ENCODE measurements around a stretch of chr5.

- RRBS, result no CpG with 5 or more reads among the region's 8 CpGs
These were observed 26.7 kb downstream of the PPARGC1B start for GRCh38 chr5:149756809-149757301.

GRCh38 chr5:149782447-149783137 is 52.5 kb downstream of the PPARGC1B start:
- RRBS, result no CpG with 5 or more reads among the region's 6 CpGs

- RRBS, result no CpG with 5 or more reads among the region's 4 CpGs
These were observed 64.4 kb downstream of the PPARGC1B start for GRCh38 chr5:149794465-149794982.

DNA sequence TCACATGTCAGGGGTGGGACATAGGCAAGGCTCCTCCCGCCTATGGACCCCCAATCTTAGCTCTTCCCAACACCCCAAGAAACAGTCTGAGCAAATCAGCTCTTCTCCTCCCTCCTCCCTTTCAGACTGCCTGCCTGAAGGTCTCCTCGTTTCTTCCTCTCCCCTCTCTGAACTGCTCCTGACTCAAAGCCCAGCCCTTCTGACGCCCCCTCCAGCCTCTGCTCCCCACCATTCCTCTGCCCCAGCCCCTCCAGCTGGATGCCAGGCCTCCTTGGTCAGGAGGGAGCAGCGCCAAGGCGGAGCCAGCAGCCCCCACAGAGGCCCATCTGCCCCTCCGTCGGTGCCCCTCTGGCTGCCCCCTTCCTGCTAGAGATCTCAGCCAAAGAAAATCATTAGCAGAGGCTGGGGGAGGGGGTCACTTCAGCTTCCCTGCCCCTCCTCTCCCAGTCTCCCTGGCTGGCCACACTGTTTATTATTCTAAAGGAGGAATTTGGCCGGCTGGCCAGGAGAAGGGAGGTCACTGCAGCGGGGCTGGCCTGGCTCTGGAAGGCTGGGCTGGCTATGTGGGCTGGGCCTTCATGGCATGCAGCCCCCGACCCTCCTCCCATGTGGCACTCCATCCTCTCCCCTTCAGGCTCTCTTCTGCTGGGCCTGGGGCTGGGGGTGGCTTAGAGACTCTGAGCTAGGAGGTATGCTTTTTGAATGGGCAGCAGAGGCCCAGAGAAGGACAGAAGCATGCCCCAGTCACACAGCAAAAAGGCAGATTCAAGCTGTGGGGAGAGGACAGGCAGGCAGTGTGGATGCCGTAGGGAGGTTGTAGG is 17.0 kb downstream of the PDGFRB start:
- RRBS, result no CpG with 5 or more reads among the region's 11 CpGs

DNA sequence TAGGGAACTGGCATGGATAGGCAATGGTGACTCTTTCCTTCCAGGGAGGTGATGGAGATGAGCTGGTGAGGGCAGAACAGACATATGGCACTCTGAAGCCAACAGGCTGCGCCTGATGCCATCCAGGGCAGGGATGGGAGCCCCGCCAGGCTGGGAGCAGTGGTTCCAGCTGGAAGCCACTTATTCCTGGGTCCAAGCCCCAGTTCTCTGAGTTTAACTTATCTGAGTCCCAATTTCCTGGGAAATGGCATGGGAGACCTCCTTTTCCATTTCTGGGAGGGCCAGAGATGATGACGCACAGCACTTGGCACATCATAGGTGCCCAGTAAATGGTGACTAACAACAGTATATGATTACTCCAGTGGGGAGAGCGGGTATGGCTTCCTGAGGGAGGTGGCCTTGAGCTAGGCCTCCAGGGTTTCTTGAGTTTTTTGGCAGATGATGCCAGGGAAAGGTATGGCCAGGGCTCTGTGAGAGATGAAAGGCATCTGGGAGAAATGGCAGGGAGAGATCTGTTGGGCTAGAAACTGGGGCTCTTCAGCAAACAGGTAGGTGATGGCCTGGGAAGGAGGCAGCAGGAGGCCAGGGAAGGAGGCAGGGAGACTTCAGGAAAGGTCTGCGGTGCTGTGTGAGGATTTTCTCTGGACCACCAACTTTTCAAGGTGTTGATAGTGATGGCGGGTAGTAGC is 7.1 kb downstream of the PDGFRB start:
- RRBS, result no CpG with 5 or more reads among the region's 6 CpGs

DNA sequence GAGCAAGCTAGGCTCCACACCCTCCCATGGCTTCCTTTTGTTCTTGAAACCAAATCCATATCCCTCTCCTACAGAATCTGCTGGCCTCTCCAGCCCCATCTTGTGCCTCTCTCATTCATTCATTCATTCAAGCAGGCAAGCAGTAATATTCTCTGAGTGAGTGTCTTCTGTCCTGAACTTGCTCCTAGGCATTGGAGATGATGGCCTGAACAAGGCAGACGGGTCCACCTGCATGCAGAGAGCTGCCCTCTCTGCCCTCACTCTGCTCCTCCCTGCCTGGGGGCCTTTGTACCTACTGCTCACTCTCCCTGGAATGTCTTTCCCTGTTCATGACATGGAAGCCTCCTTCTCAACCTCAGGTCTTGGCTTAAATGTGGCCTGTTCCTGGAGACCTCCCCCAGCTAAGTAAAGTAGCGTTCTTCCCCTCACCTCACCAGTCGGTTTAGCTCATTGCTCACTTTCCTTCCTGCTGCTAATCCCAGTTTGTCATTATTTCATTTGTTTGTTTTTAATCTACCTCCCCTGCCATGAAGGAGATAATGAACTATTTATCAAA is 6.6 kb downstream of the CDX1 start:
- RRBS, result no CpG with 5 or more reads among the region's 3 CpGs

DNA sequence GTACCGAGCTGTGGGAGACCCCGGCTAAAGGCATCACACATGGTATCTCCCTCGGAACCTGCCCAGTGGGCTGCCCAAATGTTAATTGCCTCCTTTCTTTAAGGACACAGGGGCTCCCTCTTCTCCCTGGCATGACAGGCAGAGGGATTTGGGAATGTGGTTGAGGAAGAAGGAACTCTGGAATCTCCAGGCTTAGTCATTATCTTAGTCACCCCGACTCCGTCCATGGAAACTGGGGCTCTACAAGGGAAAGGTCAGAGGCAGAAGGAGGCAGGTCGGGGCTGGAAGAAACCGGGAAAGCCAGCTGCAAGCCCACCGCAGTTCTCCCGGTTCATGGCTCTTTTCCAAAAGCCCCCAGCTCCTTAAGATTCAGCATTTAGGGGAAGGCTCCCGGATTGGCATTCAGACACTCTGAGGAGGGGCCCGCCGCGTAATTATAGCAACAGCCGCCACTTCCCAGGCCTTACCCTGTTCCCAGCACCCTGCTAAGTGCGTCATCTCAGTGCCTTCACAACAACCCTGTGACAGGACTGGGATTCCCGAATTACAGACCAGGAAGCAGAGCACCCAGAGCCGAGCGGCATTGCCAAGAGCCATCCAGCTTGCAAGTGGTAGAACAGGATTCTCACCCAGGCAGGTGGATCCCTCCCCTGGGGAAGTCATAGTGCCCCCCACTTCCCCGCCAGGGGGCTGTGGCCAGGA is 18.9 kb downstream of the SLC6A7 start:
- RRBS, result 36% methylated on average over 2 of the region's 19 CpGs

GRCh38 chr5:150399543-150400465 is 12.9 kb downstream of the CD74 start:
- RRBS, result no CpG with 5 or more reads among the region's 17 CpGs

DNA sequence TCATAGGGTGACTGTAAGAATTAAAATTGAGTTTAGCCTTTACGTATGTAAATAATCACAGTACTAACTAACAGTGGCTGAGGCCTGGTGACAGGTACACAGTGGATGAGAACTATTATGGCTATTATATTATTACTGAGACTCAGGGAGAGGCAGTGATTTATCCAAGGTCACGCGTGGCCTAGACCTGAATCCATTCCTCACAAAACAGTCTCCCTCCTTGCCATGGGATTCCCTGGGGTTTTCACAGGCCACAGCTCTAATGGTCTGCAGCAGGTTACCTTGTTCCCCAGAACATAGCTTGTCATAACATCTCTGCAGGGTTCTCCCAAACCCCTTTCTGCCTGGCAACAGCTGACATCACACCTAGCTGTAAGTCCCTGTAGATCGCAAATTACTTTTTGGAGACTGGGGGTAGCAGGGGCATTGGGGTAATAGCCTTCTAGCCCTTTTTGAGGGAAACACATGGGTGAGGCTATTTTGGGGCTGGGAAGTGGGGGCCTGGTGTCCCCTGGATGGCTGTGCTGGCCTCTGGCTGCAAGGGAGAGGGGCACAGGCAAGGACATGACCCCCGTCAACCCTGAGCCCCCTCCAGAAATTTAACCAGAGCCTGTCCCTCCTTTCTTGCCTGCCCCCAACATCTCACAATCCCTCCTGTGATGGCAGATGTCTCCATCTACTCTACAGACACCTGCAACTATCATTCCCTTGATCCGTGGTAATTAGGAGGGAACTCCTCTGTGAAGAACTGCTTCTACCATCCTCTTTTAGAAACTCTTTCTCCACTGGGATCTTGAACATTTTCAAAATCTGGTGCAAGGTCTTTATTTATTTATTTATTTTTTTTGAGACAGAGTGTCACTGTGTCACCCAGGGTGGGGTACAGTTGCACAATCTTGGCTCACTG is 1.3 kb downstream of the CD74 start:
- RRBS, result no CpG with 5 or more reads among the region's 6 CpGs

DNA sequence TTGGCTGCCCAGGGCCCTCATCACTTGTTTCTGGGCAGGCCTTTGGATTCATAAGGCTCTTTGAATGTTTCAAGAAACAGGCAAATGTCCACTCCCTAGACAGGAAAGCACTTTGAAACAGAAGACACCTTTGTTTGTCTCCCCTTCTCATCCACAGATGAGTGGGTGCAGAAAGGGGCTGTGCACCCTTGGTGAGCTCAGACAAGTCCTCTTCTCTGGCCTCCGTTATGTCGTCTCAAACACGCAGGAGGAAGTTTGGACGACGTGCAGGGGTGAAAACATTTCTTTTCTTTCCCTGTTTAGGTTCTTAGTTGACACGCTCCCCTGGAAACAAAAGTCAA is 220 bp upstream of the CD74 start:
- RRBS, result no CpG with 5 or more reads among the region's 6 CpGs

GRCh38 chr5:150443826-150444986 is 5.3 kb downstream of the RPS14 start:
- RRBS, result no CpG with 5 or more reads among the region's 25 CpGs

DNA sequence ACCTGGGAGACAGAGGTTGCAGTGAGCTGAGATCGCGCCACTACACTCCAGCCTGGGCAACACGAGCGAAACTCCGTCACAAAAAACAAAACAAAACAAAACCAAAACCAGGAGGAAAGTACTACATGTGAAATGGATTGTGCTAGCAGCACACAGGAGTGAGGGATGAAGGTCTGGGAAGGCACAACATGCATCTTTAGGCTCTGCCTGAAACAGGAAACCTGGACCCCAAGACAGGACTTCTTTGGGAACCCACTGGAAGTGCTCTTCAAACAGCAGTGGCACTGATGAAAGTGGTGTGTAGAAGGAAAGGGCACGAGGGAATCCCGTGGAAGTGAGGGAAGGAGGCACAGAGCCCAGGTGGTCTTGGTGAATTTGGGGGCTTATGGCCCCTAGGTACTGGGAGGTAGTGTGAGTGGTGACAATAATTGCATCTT is 27.2 kb upstream of the RPS14 start:
- RRBS, result no CpG with 5 or more reads among the region's 7 CpGs

- RRBS, result no CpG with 5 or more reads among the region's 3 CpGs
These were observed 18.5 kb upstream of the NDST1 start for GRCh38 chr5:150489451-150489809.

DNA sequence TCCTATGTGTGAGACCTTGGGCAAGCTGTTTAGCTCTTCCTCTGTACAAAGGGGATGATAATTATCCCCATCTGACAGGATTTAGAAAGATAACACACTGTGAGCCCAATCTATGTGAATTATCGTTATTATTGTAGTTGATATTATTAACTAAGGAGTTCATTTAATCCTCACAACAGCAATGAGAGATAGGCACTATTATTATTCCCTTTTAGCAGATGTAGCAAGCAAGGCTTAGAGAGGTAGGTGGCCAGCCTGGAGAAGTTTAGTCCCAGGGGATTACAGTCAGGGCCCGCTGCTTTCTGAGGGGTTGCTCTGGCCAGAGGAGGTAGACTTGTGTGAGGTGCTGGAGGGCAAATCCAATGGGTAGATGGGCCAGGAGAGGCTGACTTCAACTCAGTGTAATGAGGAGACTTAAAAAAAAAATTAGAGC is 15.8 kb upstream of the NDST1 start:
- RRBS, result no CpG with 5 or more reads among the region's 2 CpGs

DNA sequence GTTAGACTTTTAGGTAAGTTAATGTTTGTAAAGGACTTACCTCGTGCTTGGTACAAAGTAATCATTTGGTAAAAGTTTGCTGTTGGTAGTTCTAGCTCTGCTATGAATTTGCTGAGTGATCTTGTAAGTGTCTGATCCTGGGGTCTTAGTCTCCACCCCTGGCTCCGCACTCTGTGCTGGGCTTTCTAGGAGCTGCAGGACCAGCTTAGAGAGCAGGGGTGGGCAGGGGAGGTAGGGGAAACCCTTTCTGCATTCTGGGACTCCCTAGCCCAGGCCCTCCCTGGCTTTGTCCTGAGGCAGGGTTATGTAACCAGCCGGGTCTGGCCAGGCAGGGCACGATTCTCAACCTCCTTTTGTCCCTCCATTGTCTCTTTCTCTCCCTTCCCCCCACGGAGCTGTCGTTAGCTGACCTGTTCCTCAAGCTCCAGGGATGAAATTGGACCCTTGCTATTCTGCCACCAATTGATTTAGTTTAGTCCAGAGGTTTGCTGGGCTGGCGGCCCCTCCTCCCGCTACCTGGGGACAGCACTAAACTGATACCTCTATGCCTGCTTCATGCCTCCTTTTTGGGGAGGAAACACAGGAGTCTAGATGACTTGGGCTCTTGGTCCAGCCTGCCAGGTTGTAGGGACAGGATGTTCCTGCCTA is 9.5 kb upstream of the NDST1 start:
- RRBS, result no CpG with 5 or more reads among the region's 8 CpGs

DNA sequence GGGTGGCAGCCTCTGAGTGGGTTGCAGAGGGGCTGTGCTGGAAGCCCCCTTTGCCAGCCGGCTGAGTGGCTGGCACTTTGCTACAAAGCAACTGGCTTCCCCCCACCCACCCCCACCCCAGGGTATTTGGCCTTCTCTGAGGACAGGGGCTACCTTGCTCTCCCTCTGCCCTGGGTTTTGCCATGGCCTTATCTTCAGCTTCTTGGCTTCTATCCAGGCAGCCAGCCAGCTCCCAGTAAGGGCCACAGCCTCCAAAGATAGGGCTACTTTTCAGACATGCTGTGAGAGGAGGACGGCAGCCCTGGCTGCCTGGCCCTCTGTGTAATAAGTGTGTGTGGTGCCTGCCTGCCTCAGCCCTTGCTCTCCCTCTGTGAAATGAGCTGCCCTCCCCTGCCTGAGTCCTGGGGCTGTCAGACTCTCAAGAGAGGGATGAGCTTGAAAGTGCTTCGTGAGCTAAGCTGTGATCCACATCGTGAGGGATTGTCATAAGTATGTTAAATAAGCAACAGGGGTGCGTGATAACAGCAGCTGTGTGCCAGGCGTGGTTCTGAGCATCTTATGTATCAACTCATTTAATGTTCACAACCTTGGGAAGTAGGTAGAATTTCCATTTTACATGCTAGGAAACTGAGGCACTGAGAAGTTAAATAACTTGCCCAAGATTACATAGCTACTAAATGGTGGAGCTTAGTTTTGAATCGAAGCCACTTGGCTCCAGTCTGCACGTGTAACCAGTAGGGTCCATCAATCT is 8.1 kb downstream of the NDST1 start:
- RRBS, result no CpG with 5 or more reads among the region's 8 CpGs

GRCh38 chr5:150540912-150541735 is 33.2 kb downstream of the NDST1 start:
- RRBS, result no CpG with 5 or more reads among the region's 17 CpGs

- RRBS, result no CpG with 5 or more reads among the region's 13 CpGs
These were observed 34.9 kb downstream of the NDST1 start for GRCh38 chr5:150542671-150543451.

DNA sequence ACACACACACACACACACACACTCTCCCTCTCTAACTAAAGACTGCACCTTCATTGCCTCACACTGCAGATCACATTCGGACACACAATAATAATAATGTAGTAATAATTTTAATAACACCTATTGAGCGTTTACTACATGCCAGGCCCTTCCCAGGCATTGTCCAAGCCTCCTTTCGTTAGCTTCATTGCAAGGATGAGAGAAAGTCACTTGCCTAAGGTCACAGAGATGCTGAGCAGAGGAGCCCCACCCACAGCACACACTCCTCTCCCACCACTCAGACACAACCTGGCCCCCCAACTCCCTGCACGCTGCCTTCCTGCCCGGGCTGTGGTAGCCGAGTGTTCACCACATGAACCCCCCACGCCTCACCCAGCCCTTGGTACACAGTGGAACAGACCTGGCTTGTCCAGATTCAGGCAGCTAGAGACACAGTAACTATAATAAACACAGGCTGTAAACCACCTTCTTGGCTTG is 56.0 kb upstream of the SYNPO start:
- RRBS, result no CpG with 5 or more reads among the region's 7 CpGs

- RRBS, result 13% methylated on average over 1 of the region's 26 CpGs
These were observed 39.7 kb upstream of the SYNPO start for GRCh38 chr5:150600508-150601462.